Cerebellum (tissue), 5 donors: ENCODE measurements around the genes RHBDL1, RPUSD1 and GNG13.

GRCh38 chr16:38565-39558 is 14.5 kb downstream of the POLR3K start:
- PRO-cap, 3 experiments = no peak in any of the 3 experiments
- RAMPAGE, long total RNA = no peak

DNA sequence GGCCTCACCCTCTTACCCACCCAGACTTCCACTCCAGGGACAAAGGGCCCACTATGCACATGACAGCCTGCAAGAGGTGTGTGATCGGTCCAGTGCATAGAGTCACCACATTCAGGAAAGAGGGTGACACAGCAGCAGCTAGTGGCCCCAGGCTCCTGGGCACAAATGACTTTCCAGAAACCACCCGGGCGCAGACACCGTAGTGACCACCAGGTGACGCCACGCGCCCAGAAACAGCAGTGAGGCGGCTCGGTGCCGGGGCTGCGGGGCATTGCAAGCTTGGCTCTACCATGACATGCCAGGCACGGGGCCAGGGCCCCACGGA is 6.8 kb downstream of the RHBDF1 start:
- PRO-cap, 3 experiments = no peak in any of the 3 experiments
- RAMPAGE, long total RNA = no peak

GRCh38 chr16:268093-269192 is 7.3 kb downstream of the RGS11 start:
- PRO-cap, 3 experiments = no peak in any of the 3 experiments
- RAMPAGE, long total RNA = no peak

DNA sequence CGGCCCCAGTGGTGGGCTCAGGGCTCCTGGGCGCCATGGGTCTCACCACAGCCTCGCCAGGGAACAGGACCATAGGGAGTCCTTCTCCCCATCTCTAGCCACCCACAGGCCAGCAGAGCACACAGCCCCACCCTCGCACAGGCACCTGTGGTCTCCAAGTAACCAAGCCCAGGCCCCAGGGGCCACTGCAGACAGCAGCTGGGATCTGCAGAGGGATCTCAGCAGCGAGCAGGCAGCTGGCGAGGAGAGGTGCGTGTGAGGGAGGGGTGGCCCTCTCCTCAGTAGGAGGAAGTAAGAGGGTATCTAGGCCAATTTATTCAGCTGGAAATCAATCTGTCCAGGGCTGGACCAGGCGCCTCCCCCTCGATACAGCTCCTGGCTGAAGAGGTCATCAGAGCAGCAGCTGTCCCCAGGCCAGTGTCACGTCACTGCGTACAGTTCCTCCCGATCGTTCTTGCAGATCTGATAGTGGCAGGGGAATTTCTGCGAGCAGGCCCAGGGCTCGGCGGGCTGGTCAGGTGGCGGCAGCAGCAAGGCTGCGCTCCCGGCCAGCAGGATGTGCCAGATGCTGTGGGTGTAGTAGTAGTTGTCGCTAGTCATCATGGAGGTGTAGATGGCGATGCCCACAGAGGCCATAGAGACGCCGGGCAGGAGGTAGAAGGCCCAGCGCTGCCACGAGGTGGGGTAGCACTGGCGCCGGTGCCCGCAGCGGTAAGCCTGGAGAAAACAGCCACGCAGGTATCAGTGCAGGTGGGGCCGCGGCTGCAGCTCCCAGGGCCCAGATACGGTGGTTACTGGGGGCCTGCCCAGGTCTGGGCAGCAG is 1.4 kb upstream of the MRPL28 start:
- PRO-cap, 3 experiments = no peak in any of the 3 experiments
- RAMPAGE, long total RNA = no peak

GRCh38 chr16:501961-502873 is 25.3 kb upstream of the CAPN15 start:
- PRO-cap, 3 experiments = no peak in any of the 3 experiments
- RAMPAGE, long total RNA = no peak

DNA sequence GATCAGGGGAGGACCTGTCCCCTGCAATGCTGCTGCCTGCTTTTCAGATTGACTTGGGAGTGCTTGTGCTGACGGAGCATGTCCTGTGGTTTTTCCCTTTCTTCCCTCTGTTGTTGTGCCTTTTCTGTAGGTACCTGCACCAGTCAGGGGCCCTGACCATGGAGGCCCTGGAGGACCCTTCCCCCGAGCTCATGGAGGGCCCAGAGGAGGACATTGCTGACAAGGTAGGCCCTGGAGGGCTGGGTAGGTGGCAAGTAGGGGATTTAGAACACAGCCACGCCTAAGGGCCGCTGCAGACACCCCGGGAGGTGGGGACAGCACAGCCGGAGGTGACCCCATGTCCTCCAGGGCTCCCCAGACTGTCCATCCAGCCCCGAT is 24.6 kb upstream of the CAPN15 start:
- PRO-cap, 3 experiments = no peak in any of the 3 experiments
- RAMPAGE, long total RNA = no peak

- PRO-cap, 3 experiments = no peak in any of the 3 experiments
- RAMPAGE, long total RNA = no peak
Measured at GRCh38 chr16:510320-510798, 17.2 kb upstream of the CAPN15 start.

DNA sequence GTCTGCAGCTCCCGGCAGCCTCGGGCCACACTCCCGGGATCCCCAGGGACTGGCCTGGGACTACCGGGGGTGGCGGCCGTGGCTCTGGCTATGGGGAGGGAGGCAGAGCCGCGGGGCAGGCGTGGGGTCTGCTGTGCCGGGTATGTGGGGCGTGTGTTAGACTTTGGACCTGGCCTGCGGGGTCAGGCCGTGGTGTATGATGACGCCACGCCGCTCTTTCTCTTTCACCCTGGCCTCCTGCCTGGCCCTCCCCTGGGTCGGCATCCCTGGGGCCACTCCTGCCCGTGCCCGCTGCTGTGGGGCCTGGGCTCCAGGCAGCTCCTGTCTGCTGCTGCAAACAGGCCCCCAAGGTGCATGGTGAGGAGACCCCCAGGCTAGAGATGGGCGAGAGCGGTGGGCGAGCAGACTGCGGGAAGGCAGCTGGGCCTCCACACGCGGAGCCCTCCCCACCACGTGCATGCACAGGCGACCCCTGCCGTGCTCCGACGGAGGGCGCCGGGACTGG is 15.8 kb downstream of the CAPN15 start:
- PRO-cap, 3 experiments = no peak in any of the 3 experiments
- RAMPAGE, long total RNA = no peak

DNA sequence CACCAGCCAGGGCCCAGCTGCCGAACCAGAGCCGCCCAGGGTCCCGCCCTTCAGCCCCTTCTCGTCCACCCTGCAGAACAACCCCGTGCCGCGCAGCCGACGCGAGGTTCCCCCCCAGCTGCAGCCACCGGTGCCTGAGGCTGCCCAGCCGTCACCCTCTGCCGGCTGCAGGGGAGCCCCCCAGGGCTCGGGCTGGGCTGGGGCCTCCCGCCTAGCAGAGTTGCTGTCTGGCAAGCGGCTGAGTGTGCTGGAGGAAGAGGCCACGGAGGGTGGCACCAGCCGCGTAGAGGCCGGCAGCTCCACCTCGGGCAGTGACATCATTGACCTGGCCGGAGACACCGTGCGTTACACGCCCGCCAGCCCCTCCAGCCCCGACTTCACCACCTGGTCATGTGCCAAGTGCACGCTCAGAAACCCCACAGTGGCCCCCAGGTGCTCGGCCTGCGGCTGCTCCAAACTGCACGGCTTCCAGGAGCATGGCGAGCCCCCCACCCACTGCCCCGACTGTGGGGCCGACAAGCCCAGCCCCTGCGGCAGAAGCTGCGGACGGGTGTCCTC is 12.6 kb upstream of the PRR35 start:
- PRO-cap, 3 experiments = peak in 1 of 3 experiments; most common plus-strand start position 311 of the sequence (in 1); most common minus-strand start position 229 of the sequence (in 1)
- RAMPAGE, long total RNA = no peak

DNA sequence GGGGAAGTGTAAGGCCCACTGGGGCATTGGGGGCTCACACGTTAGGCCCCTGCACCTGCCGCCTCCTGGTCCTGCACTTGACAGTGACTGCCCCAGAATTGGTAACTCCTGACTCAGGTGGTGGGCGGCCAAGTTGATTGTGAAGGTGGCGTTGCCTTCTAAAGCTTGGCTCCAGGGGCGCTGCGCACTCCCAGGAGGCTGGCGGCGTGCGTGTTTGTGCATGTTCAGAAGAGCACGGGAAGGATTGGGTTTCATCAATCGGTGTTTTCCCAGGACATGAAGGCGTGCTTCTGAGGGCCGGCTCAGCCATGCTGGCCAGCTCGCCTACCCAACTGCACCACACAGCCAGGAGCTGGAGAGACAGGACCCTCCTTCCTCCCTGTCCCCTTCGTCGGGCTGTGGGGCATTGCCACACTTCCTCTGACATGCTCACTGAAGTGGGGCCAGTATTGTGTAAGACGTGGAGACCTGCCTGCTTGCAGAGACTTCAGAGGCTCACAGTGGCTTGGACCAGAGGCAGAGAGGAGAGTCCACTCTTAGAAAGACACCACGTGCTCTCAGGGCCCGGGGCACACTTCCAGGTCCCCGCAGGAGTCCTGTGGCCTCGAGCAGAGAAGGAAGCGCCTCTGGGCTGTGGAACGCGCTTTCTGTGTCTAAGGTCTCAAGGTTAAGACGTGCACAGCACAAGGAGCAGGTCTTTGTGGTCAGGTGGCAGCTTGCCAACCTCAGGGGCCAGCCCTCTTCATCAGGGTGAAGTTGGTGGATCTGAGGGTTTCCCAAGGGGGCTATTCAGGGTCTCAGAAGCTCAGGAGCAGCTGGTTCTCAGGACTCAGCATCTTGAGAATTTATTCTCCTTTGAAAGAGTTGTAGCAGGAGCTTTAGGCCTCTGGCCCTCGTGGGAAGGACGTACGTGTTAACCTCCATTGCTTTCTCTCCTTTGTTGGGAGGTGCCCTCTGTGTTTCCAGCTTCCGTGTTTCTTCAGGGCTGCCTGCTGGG is 2.9 kb downstream of the RAB40C start:
- PRO-cap, 3 experiments = no peak in any of the 3 experiments
- RAMPAGE, long total RNA = no peak

DNA sequence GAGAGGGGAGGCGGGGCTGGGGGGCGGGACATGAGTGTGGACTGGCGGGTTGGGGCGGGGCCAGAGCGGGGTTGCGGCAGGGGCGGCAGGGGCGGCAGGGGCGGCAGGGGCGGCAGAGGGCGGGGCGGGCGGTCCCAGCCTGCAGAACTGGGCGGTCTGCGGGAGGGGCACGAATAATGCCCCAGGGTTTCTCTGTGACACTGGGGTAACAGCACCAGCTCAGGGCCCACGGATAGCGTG is 1.0 kb upstream of the METTL26 start:
- PRO-cap, 3 experiments = peak in 1 of 3 experiments; most common plus-strand start position 63 of the sequence (in 1)
- RAMPAGE, long total RNA = no peak

GRCh38 chr16:648604-649099 is 513 bp upstream of the WDR90 start:
- PRO-cap, 3 experiments = no peak in any of the 3 experiments
- RAMPAGE, long total RNA = no peak

GRCh38 chr16:675397-676193 is at the start of gene RHBDL1:
RHBDL1 (plus strand) TSS chr16:675671.
- PRO-cap, 3 experiments = peak in 3 of 3 experiments; most common plus-strand start chr16:675696 (in 2); most common minus-strand start chr16:675579 (in 1)
- RAMPAGE, long total RNA = no peak

GRCh38 chr16:716793-717714 is 2.1 kb downstream of the METRN start:
- PRO-cap, 3 experiments = no peak in any of the 3 experiments
- RAMPAGE, long total RNA = no peak

- PRO-cap, 3 experiments = peak in 1 of 3 experiments; most common minus-strand start chr16:784291 (in 1)
- RAMPAGE, long total RNA = no peak
Measured at GRCh38 chr16:784127-784423, 4.1 kb downstream of the RPUSD1 start.

- PRO-cap, 3 experiments = peak in 3 of 3 experiments; most common minus-strand start chr16:788392 (in 2)
- RAMPAGE, long total RNA = no peak
Measured at GRCh38 chr16:787826-788506, at the start of gene RPUSD1. RPUSD1 (minus strand) TSS chr16:788381.

- PRO-cap, 3 experiments = no peak in any of the 3 experiments
- RAMPAGE, long total RNA = no peak
Measured at GRCh38 chr16:800443-800957, at the start of gene GNG13. GNG13 (minus strand) TSS chr16:800734.

- PRO-cap, 3 experiments = peak in 1 of 3 experiments; most common plus-strand start chr16:813618 (in 1)
- RAMPAGE, long total RNA = no peak
Measured at GRCh38 chr16:813326-814283, 13.1 kb upstream of the GNG13 start.

GRCh38 chr16:879934-880162 is 79.3 kb upstream of the GNG13 start:
- PRO-cap, 3 experiments = no peak in any of the 3 experiments
- RAMPAGE, long total RNA = no peak

GRCh38 chr16:1003929-1004512 is 22.5 kb downstream of the SOX8 start:
- PRO-cap, 3 experiments = no peak in any of the 3 experiments
- RAMPAGE, long total RNA = no peak